ENCODE measurements around a stretch of chr2.

DNA sequence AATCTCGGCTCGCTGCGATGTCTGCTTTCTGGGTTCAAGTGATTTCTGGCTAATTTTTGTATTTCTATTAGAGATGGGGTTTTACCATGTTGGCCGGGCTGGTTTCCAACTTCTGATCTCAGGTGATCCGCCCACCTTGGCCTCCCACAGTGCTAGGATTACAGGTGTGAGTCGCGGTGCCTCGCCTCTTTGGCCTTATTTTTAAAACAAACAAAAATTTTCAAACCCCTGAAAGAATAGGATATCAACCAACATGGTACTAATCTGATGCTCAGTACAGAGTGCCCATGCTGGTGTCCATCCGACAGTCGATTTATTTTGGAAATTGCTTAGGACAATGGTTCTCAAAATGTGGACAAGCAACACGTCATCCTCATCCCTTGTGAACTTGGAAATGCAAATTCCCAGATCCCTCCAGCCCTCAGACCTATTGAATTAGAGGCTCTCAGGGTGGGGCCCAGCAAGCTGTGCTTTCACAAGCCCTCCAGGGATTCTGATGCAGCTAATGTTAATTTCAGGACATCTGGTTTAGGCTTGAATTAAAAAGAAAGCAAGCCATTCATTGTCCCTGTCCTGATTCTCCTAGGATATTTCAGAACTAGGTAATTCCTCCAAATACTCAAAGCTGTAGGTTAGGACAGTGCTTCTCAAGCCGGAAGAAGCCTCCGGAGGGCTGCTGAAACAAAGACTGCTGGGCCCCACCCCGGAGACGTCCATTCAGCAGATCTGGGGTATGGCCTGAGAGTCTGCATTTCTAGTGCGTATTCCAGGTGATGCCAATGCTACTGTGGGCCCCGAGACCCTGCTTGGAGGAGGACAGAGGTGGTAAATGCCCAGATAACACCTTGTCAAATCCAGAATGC is 26.2 kb upstream of the GLI2 start:
- PRO-cap = no peak

- PRO-cap = bidirectional peak, plus-strand start at chr2:120737234, minus-strand start at chr2:120736770
These were observed 1.1 kb downstream of the GLI2 start for GRCh38 chr2:120736412-120737492.

GRCh38 chr2:120737493-120738399 is 2.1 kb downstream of the GLI2 start:
- PRO-cap = no peak

DNA sequence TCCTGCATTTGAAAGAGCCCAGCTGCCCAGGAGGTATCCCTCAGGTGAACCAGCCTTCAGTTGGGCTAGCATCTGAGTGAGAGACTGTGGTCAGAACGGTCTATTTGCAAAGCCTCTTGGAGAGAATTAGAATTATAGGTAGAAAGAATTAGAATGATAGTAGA is 2.8 kb downstream of the GLI2 start:
- PRO-cap = no peak

- PRO-cap = no peak
These were observed 73.3 kb downstream of the TFCP2L1 start for GRCh38 chr2:121211620-121212100.

DNA sequence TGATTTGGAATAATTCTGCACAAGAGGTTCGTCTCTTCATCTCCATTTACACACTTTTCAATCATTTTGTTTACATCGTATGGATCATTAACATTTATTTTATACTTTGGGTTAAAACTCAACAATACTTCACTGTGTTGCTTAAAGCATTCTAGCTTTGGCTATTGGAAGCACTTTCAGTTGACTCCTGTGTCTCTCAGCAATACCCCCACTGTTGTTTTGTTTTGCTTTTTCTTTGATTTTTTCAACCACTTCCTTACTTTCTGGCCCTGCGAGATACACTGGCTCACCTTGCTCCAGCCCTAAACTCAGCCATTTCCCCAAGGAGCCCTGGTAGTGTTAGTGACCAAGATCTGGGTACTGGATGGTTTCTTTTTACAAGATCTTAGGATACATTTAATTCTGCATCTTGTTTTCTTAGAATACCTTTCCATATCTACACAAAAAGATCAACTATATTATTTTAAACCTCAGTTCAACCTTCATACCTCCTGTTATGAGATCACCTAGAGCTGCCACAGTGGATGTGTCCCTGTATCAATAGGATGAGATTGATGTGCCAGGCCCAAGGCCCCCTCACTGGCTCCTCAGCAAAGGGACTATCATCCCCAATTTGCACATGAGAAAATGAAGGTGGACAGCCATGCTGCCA is 161.3 kb downstream of the CLASP1 start:
- PRO-cap = no peak

GRCh38 chr2:121566654-121567264 is 82.5 kb downstream of the CLASP1 start:
- PRO-cap = no peak

GRCh38 chr2:121567980-121568542 is 81.2 kb downstream of the CLASP1 start:
- PRO-cap = no peak

- PRO-cap = no peak
These were observed 596.7 kb downstream of the TSN start for GRCh38 chr2:122352051-122352605.

GRCh38 chr2:124021103-124021515 is 4.0 kb upstream of the CNTNAP5 start:
- PRO-cap = no peak

DNA sequence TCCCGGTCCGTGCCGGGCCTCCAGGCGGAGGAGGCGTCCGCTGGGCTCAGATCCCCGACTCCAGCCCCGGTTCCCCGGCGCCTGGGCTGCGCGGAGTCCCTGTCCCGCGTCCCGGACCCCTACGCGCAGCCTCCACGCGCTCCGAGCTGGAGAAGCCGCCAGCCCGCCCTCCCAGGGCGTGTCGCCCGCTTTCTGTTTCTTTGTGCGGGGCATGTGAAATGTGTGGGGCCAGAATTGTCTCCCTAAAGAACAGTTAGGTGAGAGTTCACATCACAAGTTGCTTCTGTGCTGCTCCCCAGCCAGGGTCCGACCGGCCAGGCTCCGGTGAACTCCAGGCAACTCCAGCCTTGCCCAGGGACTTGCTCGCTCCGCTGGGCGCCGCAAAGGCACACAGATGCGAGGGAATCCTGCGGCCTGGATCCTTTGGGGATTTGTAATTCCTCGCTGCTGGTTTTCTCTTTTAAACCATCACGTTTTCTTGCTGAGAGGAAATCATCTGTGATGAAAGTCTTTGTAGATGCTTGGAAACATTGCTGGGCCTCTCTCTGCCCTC is 526 bp downstream of the GYPC start:
- PRO-cap = no peak

GRCh38 chr2:126719370-126720294 is 63.7 kb downstream of the GYPC start:
- PRO-cap = no peak

DNA sequence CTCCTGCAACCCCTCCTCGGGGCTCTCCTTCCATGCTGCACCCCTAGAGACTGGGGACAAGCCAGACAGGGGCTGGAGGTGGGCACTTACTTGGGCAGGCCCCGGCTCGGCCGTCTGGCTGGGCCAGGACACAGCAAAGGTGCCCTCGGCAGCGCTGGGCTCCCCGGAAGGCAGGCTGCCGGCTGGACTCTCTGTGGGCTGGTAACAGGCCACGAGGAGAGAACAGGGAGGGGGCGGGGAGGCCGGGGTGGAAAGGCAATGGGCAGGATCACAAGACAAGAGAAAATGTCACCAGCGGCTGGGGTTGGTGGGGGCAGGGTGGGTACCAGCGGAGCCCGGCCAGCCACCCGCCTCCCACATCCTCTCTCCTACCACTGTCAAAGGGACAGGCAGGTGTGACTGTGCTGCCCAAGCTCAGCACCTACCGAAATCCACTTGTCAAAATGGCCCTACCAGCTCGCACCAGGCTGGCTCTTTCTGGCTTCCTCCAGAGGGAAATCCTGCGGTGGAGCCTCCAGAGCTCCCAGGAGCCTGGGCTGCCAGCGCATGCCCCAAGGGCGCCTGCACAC is 54.7 kb downstream of the BIN1 start:
- PRO-cap = no peak

GRCh38 chr2:127058877-127059829 is 47.8 kb downstream of the BIN1 start:
- PRO-cap = no peak

DNA sequence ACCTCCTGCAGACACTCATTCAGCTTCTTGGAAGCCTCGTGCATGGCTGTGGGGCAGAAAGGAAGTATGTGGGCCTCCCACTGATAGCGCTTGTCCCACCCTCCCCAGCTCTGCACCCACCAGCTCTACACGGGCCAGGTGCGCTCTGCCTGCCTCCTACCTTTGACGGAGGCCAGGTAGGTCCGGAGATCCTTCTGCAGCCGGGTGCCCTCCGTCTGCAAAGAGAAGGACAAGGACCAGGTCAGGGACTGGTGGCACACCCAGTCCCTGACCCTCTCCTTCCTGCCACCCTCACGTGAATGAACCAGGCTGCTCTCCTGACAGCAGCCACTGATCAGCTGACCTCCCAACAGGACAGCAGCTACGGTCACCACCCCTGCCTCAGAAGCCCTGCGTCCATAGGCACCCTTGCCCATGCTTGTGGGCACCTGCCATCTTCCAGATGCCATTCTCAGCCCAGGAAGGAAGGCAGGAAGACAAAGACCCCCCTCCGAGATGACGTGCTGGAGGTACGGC is 36.3 kb downstream of the BIN1 start:
- PRO-cap = no peak

DNA sequence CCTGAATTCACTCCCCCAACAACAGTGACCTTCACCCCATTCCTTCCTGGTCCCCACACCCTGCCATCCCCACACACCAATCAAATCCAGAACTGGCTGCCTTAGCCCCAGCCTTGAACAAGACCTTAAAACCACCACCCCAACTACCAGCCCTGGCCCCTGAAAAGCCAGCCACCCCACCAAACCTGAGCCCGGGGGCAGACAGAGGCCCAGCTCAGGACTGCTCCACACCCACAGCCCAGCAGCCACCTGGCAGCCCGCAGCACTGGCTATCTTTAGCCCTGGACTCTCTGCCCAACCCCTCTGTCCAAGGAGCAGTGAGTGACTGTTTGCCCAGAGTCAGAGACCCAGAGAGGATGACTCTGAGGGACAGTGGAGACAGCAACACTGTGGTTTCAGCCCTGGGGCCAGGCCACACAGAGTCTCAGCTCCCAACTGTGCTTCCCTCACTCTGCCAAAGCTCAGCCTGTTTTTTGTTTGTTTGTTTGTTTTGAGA is 32.7 kb downstream of the BIN1 start:
- PRO-cap = no peak

DNA sequence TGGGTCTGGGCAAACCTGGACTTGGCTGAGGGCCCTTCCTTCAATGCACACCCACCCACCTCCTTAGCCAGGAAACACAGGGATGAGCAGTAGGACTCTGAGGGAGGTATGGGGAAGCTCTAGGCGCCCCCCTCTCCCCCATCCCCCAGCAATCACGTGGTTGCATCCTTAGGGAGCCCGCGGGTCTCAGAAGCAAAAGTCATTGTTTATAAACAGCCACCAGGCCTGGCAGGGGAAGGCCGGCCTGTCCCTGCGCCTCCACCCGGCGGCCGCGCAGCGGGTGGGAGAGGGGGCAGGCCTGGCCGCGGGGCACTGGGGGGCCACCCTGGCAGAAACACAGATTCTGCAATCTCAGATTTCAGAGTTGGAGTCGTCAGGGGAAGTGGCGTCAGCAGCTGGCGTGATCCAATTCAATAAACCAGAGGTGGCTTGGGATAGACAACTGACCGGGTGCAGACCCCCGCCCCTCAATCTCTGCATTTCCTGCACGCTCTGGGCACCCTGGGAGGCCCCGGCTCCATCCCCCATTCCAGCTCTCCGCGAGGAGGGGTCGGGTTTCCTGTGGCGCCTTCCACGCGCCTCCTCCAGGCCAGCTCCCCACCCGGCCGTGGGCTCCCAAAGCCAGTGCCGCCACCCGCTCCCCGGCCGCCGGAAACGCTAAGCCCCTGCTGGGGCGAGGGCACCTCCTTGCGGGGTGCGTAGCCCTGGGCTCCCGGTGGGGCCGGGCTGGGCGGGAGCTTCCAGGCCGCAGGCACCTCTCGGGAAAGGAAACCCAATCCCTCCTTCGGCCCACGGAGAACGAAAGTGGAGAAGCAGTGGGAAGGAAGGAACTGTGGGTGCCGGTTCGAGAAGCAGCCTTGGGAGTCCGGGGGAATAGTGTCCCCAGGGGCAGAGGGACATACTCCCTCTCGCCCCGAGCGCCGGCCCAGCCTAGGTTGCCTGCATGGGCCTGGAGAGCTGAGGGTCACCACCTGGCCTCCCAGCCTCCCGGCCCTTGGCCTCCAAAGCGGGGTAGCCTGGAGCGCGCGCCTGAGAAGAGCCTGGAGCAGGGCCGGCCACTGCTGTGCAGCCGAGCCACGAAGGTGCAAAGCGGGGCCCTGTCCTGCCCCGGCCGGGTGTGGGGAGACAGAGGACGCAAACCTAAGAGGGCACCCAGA is 1.0 kb downstream of the BIN1 start:
- PRO-cap = no peak

- PRO-cap = no peak
These were observed 35.1 kb downstream of the CYP27C1 start for GRCh38 chr2:127184927-127185477.

GRCh38 chr2:127217959-127218477 is 2.1 kb downstream of the CYP27C1 start:
- PRO-cap = no peak

- PRO-cap = no peak
These were observed 1.0 kb downstream of the CYP27C1 start for GRCh38 chr2:127218995-127219589.